ENCODE measurements around a stretch of chr16.

- PRO-cap, 2 experiments = no peak in any of the 2 experiments
These were observed 15.3 kb downstream of the NDUFAB1 start for GRCh38 chr16:23580774-23581301.

- PRO-cap, 2 experiments = no peak in any of the 2 experiments
These were observed 564 bp downstream of the PALB2 start for GRCh38 chr16:23640583-23640908.

DNA sequence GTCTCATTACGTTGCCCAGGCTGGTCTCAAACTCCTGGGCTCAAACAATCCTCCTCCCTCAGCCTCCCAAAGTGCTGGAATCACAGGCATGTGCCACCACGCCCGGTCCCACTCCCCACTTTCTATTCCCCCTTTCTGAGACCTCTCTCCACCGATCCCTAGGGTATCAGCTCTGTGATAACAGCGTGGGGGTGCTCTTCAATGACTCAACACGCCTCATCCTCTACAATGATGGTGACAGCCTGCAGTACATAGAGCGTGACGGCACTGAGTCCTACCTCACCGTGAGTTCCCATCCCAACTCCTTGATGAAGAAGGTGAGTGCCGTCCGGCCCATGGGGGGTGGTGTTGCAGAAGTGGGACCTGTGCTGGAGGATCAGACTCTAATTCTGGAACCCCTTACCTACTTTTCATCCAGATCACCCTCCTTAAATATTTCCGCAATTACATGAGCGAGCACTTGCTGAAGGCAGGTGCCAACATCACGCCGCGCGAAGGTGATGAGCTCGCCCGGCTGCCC is 10.4 kb downstream of the PLK1 start:
- PRO-cap, 2 experiments = no peak in any of the 2 experiments

GRCh38 chr16:23764605-23765015 is 9.8 kb downstream of the CHP2 start:
- PRO-cap, 2 experiments = no peak in any of the 2 experiments

DNA sequence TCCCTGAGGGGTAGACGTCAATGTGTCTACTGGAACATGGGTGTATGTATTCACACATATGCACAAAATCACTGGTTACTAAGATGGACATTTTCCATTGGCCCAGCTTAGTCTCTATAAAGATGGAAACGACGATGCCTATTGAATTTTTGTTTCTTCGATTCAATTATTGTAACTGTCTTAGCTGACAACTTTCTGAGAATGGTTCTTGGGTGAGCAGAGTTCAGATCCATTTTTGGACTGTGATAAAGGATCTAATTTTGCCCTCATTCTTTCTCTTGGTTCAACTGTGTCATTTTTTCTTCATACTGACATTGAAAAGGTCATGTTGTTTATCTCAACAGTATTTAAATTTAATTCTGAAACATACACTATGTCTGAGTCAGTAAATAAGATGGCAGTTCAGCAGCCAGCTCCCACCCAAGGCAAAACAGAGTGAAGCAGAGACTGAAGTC is 64.8 kb upstream of the CACNG3 start:
- PRO-cap, 2 experiments = no peak in any of the 2 experiments

DNA sequence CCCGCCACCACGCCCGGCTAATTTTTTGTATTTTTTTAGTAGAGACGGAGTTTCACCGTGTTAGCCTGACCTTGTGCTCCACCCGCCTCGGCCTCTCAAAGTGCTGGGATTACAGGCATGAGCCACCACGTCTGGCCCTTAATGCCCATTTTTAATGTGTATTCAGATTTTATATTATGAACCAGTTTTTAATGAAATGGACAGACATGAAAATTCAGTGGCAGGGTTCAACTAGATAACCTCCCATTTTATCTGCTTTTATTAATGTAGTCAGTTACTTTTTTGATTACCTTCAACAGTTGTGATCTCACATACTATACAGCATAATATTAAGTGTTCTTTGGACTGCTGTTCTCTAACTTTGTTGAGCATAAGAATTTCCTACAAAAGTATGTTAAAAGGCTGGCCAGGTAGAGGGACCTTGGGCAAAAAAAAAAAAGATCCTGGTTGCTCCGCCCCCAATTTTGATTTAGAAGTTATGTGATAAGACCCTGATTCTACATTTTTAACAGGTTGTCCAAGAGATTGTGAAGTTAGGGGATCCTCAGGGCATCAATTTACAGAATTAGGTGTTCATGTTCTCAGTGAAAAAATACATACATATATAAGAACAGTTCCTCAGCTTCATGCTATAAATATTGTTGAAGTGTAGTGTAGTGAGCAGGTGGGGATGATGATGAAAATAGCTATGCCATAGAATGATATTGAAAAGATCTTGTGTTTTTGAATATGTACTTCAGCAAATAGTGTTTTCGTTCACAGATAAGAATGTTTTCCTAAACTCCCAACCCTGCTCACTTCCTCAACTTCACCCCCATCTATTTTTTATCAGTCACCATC is 18.0 kb downstream of the RBBP6 start:
- PRO-cap, 2 experiments = no peak in any of the 2 experiments

DNA sequence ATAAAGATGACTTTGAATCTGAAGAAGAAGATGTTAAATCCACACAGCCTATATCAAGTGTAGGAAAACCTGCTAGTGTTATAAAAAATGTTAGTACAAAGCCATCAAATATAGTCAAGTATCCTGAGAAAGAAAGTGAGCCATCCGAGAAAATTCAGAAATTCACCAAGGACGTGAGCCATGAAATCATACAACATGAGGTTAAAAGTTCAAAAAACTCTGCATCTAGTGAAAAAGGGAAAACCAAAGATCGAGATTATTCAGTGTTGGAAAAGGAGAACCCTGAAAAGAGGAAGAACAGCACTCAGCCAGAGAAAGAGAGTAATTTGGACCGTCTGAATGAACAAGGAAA is 31.6 kb downstream of the RBBP6 start:
- PRO-cap, 2 experiments = no peak in any of the 2 experiments

- PRO-cap, 2 experiments = no peak in any of the 2 experiments
These were observed 60.9 kb upstream of the TNRC6A start for GRCh38 chr16:24668453-24669032.

DNA sequence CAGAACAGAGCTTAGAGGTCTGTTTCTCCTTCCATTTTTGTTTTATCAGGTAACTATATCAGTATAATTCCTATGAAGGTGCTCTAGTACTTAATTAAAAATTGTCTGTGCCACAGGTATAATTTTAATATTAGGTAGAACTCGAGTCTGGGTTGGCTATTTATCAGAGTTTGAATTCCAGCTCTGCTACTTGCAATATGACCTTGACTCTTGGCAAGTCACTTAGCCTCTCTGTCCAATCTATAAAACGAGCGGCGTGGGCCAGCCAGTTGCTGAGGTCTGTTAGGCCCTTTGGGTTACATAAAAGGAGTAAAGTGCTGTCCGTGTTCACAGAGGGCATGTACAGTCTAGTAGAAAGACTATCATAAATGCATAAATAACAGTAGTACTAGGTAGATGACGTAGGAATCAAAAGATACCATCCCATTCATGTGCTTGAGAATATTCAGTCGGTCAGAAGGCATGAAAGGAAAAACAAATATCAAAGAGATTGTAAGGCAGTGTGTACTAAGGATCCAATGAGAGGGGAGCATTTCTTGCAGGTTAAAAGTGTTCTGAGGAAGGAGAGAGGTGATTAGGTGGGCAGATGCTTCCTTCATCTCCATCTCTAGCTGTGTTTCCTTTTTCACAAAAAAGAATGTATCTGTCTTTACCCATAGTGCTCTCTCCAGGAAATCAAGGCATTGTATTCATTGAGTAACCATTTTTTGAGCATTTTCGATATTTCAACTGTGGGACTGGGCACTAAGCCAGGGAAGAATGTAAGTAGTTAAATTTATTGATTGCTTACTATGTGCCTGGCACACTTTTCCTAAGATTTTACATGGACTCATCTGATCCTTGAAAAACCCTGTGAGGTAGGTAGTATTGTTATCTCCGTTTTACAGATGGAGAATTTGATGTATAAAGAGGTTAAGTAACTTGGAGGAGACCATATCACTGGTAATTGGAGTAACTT is 2.5 kb downstream of the TNRC6A start:
- PRO-cap, 2 experiments = no peak in any of the 2 experiments

DNA sequence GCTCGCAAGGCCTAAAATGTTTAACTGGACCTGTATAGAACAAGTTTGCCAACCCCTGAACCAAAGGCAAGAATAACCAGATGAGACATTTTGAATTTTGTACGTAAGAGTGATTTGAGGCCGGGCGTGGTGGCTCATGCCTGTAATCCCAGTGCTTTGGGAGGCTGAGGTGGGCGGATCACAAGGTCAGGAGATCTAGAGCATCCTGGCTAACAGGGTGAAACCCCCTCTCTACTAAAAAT is 52.9 kb downstream of the TNRC6A start:
- PRO-cap, 2 experiments = no peak in any of the 2 experiments

GRCh38 chr16:24802129-24803112 is 43.3 kb upstream of the SLC5A11 start:
- PRO-cap, 2 experiments = no peak in any of the 2 experiments

DNA sequence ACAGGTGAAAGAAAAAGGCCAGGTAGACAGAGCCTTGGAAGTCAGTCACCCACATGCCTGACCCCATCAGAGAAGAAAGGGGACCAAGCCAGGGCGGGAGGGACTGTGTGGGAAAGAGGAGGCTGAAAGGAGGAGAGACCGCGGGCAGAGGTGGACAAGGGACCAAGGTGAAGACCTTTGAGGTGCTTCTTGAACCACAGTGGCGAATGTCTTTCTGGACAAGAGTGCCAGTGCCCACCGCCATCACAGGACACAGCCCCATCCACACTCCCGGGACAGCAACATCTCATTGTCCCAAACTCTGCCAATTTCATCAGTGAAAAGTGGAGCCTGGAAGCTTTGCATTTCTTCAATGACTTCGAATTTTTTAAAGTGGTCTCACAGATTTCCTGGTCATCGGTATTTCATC is 16.4 kb downstream of the ARHGAP17 start:
- PRO-cap, 2 experiments = no peak in any of the 2 experiments

DNA sequence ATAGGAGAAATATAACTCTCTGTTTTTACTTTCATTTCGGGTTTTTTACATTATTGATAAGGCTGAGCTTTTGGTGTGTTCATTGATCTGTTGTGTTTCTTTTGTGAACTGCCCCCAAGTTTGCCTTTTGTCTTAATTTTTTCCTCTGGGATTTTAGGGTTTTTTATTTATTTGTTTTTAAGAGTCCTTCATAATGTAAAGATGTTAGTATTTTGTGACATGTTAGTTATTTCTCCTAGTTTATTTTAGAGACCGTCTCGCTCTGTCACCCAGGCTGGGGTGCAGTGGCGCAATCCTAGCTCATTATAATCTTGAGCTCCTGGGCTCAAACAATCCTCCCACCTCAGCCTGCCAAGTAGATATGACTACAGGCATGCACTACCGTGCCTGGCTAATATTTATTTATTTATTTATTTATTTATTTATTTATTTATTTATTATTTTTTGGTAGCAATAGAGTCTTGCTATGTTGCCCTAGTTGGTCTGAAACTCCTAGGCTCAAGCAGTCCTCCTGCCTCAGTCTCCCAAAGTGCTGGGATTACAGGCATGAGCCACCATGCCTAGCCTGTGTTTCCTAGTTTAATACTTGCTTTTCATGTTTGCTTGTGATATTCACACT is 37.3 kb upstream of the ARHGAP17 start:
- PRO-cap, 2 experiments = no peak in any of the 2 experiments

DNA sequence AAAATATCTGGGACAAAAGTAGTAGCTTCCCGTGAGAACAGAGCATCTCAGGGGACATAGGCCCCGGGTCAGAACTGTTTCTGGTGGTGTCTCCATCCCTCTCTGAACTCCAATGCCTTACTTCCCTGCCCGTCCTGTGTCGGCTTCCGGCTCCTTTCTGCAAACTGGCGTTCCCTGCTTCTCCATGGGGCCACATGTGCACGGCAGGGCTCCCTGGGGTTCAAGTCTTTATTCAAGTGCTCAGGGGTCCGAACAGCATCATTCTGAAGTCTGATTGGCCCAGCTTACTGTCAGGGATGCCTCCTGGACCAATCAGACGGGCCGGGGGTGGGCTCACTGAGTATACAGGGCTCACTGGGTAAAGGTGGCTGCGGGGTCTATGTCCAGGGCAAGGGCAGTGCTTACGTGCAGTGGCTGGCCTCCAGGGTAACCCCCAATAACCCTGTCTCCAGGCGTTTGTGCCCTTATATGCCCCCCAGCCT is 17.1 kb downstream of the C16orf82 start:
- PRO-cap, 2 experiments = no peak in any of the 2 experiments

DNA sequence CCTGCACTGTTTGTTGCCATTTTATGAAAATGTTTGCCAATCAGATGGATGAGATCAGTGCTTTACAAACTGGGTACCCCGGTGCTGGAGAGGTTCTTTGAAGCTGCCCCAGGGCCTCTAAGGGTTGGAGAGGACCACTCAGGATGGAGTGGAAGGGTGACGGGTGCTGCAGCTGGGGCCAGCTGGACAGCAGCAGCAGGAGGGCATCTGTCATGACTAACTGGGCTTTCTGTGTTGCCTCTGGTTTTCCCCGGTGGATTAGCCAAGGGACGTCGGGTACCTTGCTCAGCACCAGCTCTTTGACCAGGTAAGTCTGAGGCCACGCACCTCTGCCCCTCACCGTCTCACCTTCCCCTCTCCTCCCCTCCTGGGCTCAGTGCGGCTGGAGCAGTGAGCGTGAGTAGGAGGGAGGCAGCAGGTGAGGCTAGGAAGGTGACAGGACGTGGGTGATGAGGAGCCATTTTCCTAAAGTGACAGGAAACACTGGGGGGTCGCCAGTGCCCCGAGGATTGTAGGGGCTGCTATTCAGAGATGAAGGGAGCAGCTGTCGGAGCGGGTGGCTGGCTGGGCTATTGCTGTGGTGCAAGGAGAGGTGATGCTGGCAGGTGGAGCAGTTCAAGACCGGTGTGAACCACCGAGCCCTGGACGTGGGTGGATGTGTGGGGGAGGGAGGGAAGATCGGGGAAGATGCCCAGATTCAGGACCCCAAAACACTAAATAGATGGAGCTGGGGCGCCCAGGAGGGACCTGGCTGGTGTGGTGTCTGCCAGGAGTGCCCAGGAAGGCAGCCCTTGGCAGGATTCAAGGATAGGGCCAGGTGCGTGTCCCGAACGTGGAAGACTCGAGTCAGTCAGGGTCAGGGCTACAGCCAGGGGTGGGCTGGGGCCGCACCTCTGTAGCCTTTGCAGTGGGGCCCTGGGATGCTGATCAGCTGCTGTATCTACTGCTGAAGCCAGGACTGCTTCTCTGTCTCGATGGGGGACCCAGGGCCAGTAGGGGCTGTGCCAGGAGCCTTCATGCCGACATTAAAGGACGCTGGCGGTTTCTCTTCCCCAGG is 12.7 kb downstream of the KDM8 start:
- PRO-cap, 2 experiments = no peak in any of the 2 experiments

GRCh38 chr16:27230433-27231354 is 27.4 kb downstream of the KDM8 start:
- PRO-cap, 2 experiments = peak in 1 of 2 experiments; most common minus-strand start chr16:27230859 (in 1)

DNA sequence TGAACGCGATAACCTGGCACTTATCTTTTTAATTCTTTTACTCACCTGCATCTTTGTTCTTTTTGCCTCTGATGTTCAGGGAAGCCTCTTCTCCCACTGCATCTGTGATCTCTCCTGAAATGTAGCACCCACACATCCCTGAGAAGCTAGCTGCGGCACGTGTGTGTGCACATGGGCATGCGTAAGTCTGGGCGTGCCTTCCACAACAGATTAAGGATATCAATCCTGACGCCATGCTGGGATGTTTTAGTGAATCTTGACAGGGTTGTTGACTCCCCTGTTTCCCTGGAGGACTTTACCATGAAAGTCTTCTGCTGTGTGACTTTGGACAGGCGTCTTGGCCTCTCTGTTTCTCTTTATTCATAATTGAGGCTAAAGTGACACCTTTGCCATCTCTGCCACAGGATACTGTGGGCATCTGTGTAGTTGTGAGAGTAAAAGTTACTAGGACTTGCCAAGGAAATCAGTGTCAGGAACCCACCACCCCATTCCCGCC is 20.5 kb downstream of the IL4R start:
- PRO-cap, 2 experiments = no peak in any of the 2 experiments

- PRO-cap, 2 experiments = no peak in any of the 2 experiments
These were observed 24.3 kb upstream of the IL21R start for GRCh38 chr16:27377645-27378163.

DNA sequence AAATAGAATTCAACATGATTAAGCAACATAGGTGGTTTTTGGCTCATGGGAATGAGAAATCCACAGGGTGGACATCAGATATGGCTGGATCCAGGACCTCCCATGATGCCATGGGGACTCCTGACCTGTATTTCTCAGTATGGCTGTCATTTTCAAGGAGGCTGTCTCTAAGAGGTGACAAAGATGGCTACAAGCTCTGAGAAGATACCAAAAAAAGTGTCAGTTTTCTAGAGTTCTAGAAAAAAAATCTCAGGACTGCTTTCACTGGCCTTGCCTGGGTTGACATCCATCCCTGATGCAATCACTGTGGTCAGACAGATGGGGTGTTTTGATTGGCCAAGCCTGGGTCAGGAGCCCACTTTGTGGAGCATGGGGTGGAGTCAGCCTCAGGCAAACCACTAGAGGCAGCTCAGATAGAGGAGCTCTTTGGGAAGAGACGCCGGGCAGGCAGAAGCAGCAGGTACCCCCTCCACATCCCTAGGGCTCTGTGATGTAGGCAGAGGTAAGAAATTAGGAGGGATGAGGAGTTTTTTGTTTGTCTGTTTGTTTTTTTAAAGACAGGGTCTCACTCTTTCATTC is 25.0 kb downstream of the IL21R start:
- PRO-cap, 2 experiments = no peak in any of the 2 experiments

GRCh38 chr16:27521998-27522772 is 27.5 kb downstream of the GTF3C1 start:
- PRO-cap, 2 experiments = no peak in any of the 2 experiments